Endometrial microvascular endothelial cells (primary cell): ENCODE measurements around a stretch of chr6.

GRCh38 chr6:119463045-119463420 lies 113.5 kb upstream of the MAN1A1 start:
- RAMPAGE, long total RNA = no peak

DNA sequence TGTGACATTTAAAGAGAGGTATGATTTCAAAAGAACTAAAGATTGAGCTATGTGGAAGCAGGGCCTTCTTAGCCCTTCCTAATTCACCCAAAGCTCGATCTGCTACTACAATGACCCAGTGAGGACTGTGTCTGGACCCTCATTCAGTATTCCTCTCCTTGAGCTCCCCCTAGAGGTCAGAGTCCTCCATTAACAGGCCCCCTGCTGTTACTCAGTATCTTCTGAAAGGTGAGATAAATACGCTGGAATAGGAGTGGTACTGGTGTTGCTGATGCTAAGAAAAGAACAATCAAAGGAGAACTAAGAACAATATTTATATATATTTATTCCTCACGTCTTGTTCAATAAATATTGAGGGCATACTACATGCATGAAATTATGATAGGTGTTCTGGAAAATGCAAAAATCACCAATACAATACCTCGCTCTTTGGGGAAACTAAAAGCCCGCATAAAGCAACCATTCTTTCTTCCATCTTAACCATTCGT lies 414.1 kb downstream of the GJA1 start:
- RAMPAGE, long total RNA = no peak

GRCh38 chr6:122128149-122128959 lies 271.1 kb upstream of the HSF2 start:
- RAMPAGE, long total RNA = no peak

- RAMPAGE, long total RNA = no peak
Observed at GRCh38 chr6:122280146-122281168, 119.0 kb upstream of the HSF2 start.

GRCh38 chr6:122780136-122780572 lies 638 bp downstream of the FABP7 start:
- RAMPAGE, long total RNA = no peak

GRCh38 chr6:123570732-123571231 lies 66.0 kb downstream of the TRDN start:
- RAMPAGE, long total RNA = no peak

- RAMPAGE, long total RNA = no peak
Observed at GRCh38 chr6:124964622-124965195, 2.5 kb downstream of the RNF217 start.

DNA sequence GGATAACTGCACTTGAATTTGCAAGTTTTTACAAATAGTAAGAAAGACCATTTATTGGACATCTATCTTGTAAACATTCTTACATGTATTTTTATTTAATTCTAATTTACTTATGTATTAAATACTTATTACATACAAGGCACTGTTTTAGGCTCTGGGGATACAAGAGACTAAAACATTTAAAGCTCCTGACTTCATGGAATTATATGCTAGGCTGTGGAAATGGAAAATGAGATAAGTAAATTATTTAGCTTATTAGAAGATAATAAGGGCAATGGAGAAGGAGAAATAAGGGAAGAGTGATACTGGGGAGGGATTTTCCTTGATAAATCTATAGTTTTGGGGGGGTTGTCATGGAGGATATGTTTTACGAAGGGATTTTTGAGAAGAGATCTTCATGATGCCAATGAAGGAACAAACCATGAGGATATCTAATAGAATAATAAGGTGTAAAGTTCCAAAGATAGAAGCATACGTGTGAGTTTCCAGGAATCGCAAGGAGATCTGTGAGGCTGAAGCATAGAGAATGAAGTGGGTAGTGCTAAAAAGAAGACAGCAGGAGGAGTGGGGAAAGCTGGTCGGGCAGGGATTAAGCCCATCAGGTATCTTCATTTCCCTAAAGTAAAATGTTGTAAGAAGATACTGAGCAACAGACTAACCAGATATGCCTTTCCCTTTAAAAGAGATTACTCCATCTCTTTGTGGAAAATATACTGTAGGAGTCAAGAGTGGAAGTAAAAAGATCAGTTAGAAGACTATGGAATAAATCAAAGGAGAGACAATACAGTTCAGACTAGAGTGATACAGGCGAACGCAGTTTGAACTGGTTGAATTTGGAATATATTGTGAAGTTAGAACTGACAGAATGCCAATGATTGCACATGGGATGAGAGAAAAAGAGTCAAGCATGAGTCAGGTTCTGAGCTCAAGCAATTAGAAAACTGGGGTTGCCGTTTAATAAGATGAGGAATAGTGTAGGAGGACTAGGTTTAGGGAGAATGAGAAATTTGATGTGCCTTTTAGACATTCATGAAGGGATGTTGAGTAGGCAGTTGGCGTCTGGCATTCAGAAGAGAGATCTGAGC lies 7.6 kb downstream of the RNF217 start:
- RAMPAGE, long total RNA = no peak

- RAMPAGE, long total RNA = no peak
Observed at GRCh38 chr6:124978725-124979471, 16.7 kb downstream of the RNF217 start.

DNA sequence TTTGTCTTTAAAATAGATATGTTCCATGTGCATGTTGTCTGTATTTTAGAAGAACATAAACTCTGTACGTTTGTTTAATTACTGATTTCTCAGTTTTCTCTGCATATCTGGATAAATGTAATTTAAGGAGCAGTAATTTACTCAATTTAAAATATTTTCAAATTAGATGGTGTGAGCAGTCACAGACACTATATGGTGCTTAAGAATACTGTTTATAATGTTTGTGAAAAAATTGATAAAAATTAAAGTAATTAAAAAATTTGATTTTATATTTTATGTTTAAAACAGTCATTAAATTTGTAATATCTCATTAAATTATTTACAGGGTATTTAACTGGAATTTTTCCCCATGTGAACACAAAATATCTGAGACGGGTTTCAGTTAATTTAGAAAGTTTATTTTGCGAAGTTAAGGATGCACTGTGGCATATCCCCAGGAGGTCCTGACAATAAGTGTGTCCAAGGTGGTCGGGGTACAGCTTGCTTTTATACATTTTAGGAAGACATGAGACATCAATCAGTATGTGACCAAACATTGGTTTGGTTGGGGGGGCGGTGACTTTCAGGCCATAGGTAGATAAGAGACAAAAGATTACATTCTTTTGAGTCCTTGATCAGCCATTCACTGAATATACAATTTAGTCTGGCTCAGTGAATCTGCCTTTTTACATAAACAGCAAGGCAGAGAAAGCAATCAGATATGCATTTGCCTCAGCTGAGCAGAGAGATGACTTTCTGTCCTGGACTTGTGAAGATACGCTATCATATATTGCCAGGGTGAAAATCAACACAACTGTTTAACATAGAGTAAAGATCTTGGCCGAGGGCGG lies 18.9 kb downstream of the RNF217 start:
- RAMPAGE, long total RNA = no peak

- RAMPAGE, long total RNA = no peak
Observed at GRCh38 chr6:125082629-125083413, 70.8 kb upstream of the TPD52L1 start.

DNA sequence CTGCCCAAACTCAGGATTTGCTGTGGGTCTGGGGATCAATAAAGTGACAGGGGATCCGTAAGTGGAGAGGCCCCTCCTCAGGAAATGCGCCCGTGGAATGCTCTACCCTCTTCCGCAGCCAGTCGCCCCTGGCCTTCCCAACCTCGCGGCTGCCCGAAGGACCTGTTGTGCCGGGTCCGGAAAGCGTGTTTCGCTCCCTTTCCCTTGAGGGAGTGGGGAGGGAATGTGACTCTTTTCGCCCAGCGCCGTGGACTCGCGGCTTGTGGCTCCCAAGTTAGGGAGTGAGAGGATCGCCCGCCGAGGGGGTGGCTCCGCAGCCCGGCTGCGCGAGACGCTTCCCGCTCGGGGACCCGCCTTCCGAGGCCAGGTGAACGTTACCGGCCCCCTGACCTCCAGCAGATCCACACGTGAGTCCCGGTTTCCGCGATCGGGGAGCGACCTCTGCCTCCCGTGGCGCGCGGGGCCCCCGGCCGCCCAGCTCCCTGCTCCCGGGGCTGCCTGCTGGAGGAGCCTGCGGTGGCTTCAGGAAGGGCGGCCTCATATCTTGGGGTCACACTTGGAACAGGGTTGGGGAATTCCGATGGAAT lies 646 bp downstream of the TPD52L1 start:
- RAMPAGE, long total RNA = no peak

GRCh38 chr6:125362911-125364351 lies 61.7 kb upstream of the HDDC2 start:
- RAMPAGE, long total RNA = no peak

DNA sequence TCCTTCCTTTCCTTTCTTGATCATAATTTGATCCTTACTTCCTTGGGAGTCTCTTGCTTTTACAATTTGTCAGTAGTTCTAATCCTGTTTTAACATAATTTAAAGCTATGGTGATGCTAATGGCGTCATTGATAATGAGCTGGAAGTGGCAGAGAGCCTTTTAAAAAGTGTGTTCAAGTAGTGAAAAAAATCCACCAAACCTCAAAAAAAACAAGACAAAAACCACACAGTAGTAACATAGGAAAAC lies 128.7 kb upstream of the HDDC2 start:
- RAMPAGE, long total RNA = no peak

DNA sequence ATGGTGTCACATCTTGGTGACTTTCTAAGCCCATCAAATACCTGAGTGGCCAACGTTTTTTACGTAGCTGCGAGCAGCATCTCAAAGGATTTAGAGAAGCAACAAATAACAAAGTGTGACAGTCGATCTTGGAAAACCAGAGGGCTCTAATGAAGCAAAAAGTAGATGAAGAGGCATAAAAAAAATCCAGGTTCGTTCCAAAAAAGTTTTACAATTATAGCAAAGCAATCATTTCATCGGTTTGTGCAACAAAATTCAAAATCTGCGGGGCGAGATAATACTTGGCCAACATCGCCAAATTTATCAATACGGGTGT lies 3.3 kb upstream of the HEY2 start:
- RAMPAGE, long total RNA = no peak

GRCh38 chr6:125977788-125979166 lies 8.1 kb upstream of the TRMT11 start:
- RAMPAGE, long total RNA = no peak

- RAMPAGE, long total RNA = no peak
Observed at GRCh38 chr6:126076907-126077771, 90.8 kb downstream of the TRMT11 start.

- RAMPAGE, long total RNA = no peak
Observed at GRCh38 chr6:127204309-127204573, 62.4 kb upstream of the RNF146 start.

- RAMPAGE, long total RNA = no peak
Observed at GRCh38 chr6:127545872-127546121, 31.2 kb upstream of the C6orf58 start.

DNA sequence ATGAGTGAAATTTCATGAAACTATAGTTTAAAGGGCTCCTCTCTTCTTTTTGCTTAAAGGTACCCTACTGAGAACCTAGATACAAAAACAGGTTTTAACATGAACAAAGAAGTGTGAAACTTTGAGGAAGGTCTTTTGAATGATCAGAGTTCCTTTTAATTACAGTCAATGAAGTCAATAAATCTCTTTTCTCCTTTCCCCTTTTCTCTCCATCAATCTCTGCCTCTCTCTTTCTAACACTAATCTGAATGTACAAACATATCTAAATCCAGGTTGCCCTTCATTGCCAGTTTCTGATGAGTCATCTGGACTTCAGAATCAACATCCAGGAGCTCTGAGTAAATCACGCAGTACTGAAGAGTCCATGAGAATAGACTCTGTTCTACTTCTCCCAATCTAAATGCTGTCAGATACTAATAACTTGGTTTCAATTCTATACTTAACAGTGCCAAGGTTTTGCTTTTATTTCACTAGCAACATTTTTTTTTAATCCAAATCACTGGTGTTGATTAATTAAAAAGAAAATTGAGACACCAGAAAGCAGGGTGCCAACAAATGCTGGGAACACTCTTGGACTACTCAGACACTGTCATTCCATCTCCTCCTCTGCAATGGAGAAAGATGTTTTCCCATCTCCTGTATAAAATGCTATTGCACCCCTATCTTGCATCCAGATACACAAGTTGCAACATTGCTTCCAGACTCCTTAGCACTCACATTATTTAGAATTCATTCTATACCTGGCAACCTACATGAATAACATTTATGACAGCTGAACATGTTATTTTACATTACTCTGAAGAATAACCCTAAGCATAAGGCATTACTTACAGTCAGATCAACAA lies 238.8 kb upstream of the THEMIS start:
- RAMPAGE, long total RNA = no peak